Amniotic epithelial cell (primary cell): ENCODE data around the genes CHIC2 and CRACD.

- RRBS = 3% methylated on average over 16 of the region's 58 CpGs
Measured at GRCh38 chr4:52862387-52863053, 403 bp downstream of the RASL11B start.

- RRBS = no CpG with 5 or more reads among the region's 1 CpG
Measured at GRCh38 chr4:52939201-52939770, 77.2 kb downstream of the RASL11B start.

- RRBS = no CpG with 5 or more reads among the region's 5 CpGs
Measured at GRCh38 chr4:52996782-52997571, 134.9 kb downstream of the RASL11B start.

DNA sequence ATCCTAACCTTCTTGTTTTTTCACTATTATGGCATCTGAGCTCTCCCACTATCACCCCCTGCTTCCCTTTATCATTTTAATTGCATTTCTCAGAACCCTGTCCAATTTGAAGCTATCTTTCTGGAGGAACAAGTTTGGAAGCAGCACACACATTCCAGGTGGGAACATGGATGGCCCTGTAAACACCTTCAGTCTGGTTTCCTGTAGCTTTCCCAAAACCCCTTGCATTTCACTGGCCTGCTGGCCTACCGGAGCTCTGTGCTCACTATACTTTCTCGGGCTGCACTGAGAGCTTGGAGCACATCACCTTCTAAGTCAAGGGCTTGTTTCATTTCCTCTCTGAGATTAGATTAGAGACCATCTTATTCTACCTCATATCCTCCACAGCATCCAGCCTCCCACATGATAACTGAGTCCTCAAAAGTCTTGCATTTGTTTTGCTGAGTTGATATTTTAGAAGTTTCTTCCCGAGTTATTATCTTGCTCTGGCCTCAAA is 147.6 kb downstream of the RASL11B start:
- RRBS = no CpG with 5 or more reads among the region's 3 CpGs

- RRBS = no CpG with 5 or more reads among the region's 3 CpGs
Measured at GRCh38 chr4:53015913-53016343, 153.8 kb downstream of the RASL11B start.

GRCh38 chr4:53366358-53366784 is 510 bp upstream of the SCFD2 start:
- RRBS = no CpG with 5 or more reads among the region's 6 CpGs

GRCh38 chr4:53513591-53514120 is 77.6 kb downstream of the LNX1 start:
- RRBS = no CpG with 5 or more reads among the region's 2 CpGs

- RRBS = no CpG with 5 or more reads among the region's 2 CpGs
Measured at GRCh38 chr4:53541477-53541789, 49.9 kb downstream of the LNX1 start.

DNA sequence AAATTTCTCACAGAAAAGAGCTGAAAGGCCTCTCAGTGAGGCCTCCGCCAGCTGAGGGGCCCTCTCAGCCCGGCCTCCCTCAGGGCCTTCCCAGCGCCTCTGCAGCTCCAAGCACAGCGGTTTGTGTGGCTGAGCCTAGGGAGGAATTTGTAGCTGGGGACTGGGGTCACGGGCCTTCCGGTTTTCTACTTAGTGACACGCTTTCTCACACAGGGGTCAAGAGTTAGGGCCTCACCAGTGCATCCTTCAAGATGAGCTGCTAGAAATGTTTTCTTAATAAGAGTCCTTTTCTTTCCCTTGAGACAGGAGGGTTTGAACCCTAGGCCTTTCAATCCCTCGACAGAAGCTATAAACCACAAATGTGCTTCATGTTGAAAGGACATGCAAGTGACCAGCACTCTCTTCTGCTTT is 105.0 kb downstream of the CHIC2 start:
- RRBS = no CpG with 5 or more reads among the region's 8 CpGs

GRCh38 chr4:53993948-53994892 is 70.2 kb downstream of the CHIC2 start:
- RRBS = no CpG with 5 or more reads among the region's 5 CpGs

GRCh38 chr4:54064223-54065029 is at the start of gene CHIC2:
TSS of gene CHIC2 (minus strand) at chr4:54064605.
- RRBS = 2% methylated on average over 16 of the region's 92 CpGs

DNA sequence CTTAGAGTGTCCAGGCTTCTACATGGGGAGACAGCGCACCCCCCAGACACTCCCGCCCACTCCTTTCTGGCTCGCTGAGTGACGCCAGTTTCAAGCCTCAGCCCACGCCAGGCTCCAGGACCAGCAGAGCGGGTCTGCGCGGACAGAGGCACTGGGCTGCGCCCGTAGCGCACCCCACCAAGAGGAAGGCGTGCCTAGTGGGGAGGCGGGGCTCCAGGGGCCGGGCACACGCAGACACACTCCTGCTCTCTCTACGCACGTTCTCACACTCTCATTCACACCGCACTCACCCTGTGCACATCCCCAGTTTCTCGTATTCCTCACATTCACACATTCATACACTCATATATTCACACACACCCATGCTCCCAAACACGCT is 8.8 kb upstream of the GSX2 start:
- RRBS = no CpG with 5 or more reads among the region's 20 CpGs

- RRBS = no CpG with 5 or more reads among the region's 18 CpGs
Measured at GRCh38 chr4:54230418-54230713, 1.3 kb downstream of the PDGFRA start.

- RRBS = no CpG with 5 or more reads among the region's 17 CpGs
Measured at GRCh38 chr4:55125914-55126200, 462 bp upstream of the KDR start.

GRCh38 chr4:55261238-55261461 is 84.9 kb upstream of the SRD5A3 start:
- RRBS = no CpG with 5 or more reads among the region's 2 CpGs

DNA sequence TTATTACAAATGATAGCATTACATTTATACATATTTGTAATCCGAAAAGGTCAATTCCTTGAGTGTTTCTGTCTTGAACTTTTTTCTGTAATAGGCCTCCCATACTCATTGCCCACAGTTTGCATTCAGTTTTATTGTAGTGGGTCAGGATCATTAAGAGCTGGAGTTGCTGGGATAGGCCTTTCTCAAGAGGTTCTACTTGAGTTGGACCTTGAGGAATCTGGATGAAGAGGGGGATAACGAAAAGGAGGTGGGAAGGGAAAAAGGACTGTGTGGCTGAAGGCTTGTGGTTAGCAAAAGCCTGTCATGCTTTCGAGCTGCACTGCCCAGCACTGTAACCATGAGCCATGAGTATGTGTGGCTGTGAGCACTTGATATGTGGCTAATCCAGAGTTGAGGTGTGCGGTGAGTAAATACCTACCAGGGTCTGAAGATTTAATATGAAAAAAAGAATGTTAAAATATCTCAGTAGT is 11.3 kb downstream of the TMEM165 start:
- RRBS = no CpG with 5 or more reads among the region's 4 CpGs

DNA sequence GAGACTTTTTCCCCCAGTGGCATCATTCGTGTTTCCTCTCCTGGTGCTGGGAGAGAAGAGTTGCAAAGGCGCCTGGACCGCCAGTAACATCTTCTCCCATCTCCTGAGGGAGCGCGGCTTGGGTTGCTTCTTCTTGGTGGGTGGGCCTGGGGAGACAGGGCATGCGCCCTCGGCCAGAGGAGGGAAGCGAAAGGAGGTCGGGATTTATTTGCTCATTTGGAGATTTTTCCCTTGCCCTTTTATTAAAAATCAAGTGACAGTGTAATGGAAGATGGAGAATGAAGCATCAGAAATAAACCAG is 603 bp upstream of the CLOCK start:
- RRBS = no CpG with 5 or more reads among the region's 9 CpGs

DNA sequence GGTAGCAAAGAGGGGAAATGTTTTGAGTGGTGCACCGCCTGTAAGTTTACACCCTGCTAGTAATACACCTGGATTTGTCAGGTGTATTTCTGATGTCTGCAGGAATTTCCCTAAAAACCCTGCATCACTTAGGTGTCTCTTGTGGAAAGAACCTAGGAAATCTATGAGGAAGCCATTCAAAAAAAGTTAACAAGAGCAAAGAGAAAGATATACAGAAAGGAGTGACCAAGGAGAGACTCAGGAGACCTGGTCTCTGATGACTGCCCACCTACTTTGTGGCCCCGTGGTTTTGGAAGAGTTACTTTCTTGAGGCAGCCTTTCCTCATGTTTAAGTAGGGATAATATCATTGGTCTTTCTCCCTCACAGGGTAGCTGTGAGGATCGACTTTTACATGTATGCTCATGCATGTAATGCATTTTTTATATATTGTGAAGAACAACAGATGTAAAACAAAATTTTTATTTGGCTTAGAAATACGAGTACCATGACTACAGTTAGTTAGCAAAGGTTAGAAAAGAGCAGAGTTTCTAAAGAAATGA is 1.3 kb downstream of the CEP135 start:
- RRBS = no CpG with 5 or more reads among the region's 4 CpGs

DNA sequence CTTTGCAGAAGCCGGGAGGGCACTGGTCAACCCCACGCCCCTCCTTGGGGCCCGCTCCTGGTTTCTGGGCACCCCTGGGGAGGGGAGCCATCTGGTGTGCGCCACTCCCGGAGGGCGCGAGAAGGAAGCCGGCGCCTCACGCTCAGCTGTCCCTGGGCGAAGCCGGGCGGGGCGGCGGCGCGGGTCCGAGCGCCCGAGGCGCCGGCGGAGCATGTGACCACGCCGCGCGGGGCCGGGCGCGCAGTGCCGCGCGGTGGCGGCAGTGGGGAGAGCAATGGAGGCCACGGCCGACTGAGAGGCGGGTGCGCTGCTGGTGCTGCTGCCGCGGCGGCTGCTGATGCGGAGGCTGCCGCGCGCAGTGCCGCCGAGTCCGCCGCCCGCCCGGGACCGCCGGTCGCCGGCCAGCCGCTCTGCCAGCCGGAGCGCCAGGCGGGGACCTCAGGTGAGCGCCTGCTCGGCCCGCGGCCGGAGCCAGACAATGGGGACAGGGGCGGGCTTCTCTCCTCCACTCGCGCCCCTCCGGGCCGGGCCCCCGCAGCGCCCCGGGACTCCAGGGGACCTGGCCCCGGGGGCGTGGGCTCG is at the start of gene CRACD:
TSS of gene CRACD (plus strand) at position 241 of the 582 bp plus-strand sequence.
- RRBS = 2% methylated on average over 28 of the region's 75 CpGs